ENCODE data around the genes TXNRD3 and PLXNA1.

DNA sequence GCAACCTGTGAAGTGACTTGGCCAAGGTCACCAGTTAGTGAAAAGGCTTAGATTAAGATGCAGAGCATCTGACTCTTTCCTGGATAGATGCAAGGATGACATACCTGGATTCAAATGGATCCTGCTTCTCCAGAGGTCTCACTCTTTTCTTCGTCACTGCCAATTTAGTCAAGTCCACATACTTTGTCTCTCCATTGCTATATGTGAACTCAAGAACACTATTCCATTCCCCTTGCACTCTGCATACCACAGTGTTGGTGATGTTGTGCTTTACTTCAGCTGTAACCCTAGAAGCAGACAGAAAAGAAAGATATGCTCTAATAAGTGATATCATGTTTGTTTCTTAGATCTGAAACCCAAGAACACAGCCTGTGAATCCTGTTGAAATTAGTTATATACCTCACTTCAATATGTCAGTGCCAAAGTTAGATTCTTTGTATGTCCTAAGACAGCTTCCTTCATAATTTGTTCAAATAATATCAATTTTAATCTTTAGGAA, 18.4 kb upstream of the SNX4 start:
- RRBS, 2 experiments = no CpG with 5 or more reads among the region's 1 CpG

- RRBS, 2 experiments = no CpG with 5 or more reads among the region's 7 CpGs
Measured at GRCh38 chr3:125800709-125801126, 168.3 kb upstream of the ROPN1B start.

DNA sequence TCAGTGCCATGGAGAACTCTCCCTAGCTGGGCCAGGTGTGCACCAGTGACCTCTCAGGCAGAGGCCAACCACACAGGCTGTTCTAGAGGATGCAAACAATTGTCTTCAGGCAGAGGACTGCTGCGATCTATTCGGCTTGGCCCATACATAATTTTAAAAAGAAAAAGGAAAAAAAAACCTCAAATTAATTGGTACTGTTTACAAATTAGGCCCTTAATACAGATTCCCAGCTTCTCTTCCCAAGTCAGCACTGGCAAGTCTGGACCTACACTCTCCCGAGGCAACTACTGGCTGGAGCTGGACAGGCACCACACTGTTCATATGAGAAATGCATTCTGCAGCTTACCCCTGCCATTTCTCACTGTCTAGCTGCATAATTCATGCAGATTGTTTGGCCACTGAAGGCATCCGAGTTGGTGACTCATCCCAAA, 45.1 kb downstream of the ROPN1B start:
- RRBS, 2 experiments = no CpG with 5 or more reads among the region's 4 CpGs

DNA sequence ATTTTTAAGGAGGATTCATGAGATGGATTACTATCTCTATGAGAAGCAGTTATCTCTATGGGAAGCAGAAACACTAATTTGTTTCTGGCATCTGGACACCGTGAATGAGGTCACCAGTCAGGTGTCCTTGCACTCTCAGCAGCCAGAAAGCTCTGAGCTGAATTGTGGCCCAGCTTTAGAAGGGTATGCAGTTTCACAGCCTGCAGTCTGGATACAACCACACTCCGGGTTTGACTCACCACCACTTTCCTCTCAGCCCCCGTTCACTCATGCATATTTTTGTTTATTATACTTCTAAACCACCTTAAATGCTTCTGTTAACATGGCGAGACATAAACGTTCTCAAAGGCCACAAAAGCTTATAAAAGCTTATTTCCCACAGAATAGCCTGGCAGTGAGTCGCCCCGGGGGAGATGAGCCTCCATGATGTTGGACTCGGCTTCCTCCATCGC, 16.7 kb upstream of the SLC41A3 start:
- RRBS, 2 experiments = 96% methylated on average over 3 of the region's 9 CpGs

DNA sequence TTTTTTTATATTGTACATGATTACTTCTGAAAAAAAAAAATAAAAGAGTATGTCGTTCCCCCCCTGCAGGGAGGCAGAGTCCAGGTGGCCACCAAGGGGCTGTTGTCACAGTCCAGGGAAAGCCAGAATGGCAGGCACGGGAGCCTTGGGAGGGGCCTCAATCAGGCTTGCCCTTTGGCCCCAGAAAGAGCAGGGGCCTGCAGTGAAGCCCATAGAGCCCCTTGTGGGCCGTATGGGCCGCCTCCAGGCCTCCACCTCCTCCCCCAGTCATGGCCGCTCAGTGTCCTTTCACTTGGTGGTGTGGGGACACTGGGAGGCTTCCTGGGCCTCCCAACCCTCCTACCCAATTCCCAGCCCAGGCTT, 1.5 kb downstream of the ALDH1L1 start:
- RRBS, 2 experiments = no CpG with 5 or more reads among the region's 5 CpGs

DNA sequence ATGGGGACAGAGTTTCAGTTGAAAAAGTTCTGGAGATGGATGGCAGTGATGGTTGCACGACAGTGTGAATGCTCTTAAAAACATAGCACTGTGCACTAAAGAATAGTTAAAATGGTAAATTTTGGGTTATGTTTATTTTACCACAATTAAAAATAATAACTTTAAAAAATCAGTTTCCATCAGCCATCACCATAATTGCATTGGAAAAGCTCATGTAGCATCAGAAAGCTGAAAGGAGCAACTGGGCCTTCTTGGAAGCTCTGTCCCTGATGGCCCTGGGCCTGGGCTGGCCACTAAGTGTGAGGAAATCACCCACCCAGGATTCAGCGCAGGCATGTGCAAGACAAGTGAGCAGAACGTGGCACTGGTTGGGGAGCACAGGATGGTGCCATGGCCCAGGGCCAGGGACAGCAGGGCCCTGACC, 5.7 kb upstream of the ALDH1L1 start:
- RRBS, 2 experiments = no CpG with 5 or more reads among the region's 3 CpGs

DNA sequence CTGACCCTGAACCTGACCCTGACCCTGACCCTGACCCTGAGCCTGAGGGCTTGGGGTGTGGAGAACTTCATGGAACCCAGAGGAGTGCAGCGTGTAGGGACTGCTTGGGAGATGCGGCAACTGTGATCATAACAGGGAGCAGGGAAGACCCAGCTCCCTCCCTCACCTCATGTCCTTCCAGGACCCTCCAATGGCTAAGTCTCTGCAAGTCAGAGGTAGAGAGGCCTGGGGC, 6.0 kb upstream of the ALDH1L1 start:
- RRBS, 2 experiments = no CpG with 5 or more reads among the region's 2 CpGs

DNA sequence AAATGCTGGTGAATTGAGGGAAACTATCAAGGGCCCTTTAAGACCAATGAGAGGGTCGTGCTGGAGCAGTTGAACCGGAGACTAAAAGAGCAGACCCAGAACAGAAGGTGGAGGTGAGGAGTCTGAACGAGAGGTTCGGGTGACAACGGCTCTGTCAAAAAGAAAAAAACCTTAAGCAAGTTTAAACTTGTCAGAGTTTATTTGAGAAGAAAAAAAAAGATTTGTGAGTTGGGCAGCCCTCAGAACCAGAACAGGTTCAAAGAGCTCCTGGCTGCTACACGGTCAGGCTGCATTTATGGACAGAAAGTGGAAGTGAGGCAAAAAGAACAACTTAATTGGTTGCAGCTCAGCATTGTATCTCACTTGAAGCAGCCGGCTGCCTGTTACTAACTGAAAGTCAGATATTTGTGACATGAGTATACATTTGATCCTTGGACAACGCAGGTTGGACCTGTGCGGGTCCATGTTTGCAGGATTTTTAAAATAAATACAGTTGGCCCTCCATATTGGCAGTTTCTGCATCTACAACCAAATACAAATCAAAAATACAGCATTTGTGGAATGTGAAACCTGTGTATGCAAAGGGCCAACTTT, 7.4 kb upstream of the ALDH1L1 start:
- RRBS, 2 experiments = no CpG with 5 or more reads among the region's 9 CpGs

- RRBS, 2 experiments = no CpG with 5 or more reads among the region's 12 CpGs
Measured at GRCh38 chr3:126270018-126271011, 86.9 kb downstream of the KLF15 start.

DNA sequence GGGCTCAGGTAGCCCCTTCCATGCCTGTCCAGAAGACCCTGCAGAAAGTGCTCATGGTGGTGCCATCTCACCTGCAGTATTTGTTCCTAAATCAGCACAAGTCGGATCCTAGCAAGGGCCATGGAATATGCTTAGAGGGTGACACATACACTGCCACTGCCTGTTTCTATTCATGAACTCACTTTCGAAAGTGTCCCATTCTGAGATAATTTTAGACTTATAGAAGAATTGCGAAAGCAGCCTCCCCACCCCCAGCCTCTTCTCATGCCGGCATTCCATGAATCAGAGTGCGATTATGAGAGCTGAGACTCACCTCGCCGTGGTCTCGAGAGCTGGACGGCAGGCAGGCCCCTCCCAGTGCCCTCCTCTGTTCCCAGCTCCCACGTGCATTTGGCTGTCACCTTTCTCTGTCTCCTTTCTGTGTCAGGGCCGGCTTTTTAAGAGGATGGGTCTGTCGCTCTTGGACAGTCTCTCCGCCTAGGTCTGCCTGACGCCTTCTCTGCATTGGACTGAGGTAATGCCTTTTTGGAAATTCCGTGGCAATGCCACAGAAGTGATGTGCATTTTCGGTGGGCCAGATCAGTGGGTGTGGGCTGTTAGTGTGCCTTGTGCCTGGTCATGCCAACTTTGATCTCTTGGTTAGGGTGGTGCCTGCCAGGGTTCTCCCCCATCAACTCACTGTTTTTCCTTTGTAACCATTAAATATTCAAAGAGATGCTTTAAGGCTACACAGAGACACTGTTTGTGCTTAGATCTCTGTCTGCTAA, 63.4 kb downstream of the KLF15 start:
- RRBS, 2 experiments = no CpG with 5 or more reads among the region's 16 CpGs

DNA sequence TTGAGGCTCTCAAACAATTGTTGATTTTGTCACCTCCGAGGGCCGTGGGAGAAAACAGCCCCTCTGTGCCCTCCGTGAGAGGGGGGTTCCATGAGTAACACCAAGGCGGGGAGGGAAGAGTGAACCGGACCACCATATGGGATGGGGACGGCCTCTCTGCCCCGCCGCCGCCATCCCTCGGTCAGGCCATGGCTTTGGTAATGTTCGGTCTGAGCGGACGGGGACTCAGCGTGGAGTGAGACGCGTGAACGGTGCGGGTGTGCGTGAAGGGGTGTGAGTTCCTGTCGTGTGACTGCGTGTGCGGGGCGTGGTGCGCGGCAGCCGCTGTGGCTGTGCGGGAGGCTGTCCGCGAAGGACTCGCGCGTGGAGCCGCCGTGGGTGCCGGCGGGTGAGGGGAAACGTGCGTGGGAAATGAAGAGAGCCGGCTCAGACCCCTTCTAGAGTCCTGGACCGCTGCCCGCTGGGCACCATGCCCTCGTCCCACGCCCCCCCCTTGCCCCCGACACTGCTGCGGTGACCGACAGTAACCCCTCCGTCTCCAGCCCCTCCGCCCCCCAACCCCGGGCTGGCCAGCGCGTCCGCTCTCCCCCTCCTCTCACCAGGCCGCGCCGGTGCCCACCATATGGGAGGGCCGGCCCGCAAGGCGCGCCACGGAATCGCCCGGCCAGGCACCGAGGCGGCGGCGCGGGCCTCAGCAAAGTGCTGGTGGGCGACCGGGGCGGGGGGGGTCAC, 729 bp downstream of the KLF15 start:
- RRBS, 2 experiments = 1 to 2% methylated on average over 15 of the region's 70 CpGs

DNA sequence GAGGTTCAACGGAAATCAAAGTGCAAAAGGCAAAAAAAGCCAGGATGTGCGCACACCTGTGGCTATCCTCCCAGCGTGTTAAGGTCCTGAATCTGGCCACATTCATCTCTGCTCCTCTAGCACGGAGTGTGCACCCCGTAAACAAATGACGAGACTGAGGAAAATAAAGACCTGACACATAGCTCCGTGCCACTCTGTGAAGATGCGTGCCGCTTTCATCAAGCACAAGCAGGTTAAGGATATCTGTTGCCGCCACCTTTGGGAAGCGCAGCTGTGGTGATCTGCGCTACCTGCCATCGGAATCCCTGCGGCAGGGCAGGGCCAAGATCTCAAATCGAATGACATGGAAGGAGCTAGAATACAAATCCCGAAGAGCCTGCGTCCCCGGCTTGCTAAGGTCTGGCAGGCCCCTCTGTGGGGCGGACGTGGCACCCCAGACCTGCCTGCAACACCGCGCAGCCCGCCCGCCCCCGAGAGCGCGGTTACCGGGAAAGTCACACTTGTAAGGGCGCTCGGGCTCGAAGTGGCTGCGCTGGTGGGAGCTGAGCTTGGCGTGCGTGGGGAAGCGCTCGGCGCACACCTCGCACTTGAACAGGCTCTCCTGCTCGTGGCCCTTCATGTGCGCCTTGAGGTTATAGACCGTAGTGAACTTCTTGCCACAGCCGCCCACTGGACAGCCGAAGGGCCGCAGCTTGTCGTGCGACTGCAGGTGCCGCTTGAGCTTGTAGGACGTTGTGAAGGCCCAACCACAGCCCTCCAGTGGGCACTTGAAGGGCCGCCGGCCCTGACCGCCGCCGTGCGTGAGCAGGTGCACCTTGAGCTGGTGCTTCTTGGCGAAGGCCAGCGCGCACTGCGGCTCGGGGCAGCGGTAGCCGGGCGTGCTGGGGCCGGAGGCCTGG, 969 bp downstream of the ZXDC start:
- RRBS, 2 experiments = 5 to 21% methylated on average over 13 to 21 of the region's 63 CpGs

GRCh38 chr3:126530081-126530976, 6.4 kb downstream of the CHST13 start:
- RRBS, 2 experiments = no CpG with 5 or more reads among the region's 17 CpGs

- RRBS, 2 experiments = under 1 to 1% methylated on average over 51 to 54 of the region's 116 CpGs
Measured at GRCh38 chr3:126654134-126655419, at the start of gene TXNRD3. Gene TXNRD3 (minus strand): TSS chr3:126655124.

GRCh38 chr3:126857924-126858462, 124.9 kb upstream of the PLXNA1 start:
- RRBS, 2 experiments = 94 to 97% methylated on average over 2 of the region's 8 CpGs

DNA sequence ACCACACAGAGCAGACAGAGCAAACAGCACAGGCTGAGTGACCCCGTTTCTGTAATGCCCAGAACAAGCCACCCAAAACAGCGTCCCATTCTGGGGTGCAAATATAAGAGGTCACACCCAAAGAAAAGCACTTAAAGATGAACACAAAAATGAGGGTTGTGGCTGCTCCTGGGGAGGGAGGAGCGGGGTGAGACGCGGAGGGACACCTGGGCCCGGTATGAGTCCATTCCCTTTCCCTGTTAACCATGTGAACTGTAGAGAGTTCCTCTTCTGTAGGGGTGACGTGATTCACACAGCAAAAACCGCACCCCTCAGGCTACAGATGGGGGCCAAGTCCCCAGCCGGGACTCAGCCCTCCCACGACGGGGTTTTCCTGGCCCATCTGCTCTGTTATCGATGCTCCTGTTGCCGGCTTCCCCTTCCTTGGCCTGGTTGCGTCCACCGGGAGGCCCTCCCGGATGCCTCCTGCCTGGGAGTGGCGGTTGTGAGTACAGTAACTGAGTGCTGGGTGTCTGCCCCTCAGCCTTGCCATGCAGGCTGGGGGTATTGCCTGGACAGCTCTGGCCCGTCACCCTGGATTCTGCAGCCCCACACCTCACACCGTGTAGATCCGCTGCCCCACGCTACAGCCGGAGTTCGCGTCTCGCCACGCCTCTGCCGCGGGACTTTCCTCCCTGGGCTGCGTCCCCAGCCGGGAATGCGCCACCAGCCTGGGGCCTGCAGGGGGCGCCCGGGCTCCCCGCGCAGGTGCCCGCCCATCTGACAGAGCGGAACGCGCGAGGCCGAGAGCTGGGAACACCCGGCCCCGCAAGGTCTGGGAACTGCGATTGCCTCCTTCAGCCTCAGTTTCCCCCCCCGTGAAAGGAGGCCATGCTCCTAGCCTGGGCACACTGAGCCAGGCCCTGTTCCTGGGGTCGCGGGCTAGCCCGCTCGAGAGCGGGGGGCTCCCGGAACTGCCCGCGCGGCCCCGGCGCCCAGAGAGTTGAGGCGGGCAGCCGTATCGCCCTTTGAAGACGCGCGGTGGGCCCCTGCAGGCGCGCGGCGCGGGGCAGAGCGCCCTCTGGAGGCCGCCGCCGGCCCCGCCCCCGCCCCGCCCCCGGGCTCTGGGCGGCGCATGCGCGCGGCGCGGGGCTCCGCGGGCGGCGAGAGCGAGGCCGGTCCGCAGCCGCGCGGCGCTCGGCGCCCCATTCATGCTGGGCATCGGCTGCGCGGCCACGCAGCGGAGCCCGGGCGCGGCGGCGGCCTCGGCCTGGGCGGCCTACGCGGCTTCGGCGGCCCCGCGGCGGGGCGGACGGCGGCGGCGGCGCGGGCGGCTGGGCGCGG, at the start of gene PLXNA1:
Gene PLXNA1, plus strand, starts transcription at position 1,187 of the 1,323 bp plus-strand sequence.
- RRBS, 2 experiments = 2% methylated on average over 53 to 78 of the region's 124 CpGs

GRCh38 chr3:127135207-127136201, 57.4 kb upstream of the PRR23E start:
- RRBS, 2 experiments = 25 to 55% methylated on average over 12 of the region's 63 CpGs

GRCh38 chr3:127575679-127576230, 14.8 kb downstream of the TPRA1 start:
- RRBS, 2 experiments = 93 to 100% methylated on average over 1 of the region's 8 CpGs

- RRBS, 2 experiments = no CpG with 5 or more reads among the region's 11 CpGs
Measured at GRCh38 chr3:127588825-127589583, 1.5 kb downstream of the TPRA1 start.

DNA sequence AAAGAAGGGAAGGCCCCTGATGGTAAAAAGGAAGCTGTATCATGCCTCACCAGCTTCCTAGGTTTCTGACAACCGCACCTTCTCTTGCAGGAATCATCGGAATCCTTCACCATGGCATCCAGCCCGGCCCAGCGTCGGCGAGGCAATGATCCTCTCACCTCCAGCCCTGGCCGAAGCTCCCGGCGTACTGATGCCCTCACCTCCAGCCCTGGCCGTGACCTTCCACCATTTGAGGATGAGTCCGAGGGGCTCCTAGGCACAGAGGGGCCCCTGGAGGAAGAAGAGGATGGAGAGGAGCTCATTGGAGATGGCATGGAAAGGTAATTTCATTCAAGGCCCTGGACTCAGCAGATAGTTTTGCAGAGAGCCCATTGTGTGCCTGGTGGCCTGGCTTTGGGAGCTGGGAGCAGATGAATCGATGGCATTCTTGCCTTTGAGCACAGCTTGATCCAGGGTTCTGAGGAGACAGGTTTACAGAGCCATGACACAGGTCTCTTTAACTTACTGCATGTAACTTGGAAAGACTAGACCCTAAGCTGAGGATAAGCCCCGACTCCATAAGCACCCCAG, 1.1 kb downstream of the MCM2 start:
- RRBS, 2 experiments = 86 to 96% methylated on average over 6 of the region's 13 CpGs

Measured in NT2/D1 (cell line).